ENCODE measurements around the gene TMEM185B.

- PRO-cap, 2 experiments = no peak in any of the 2 experiments
These were observed 39.4 kb downstream of the STEAP3 start for GRCh38 chr2:119262937-119263602.

GRCh38 chr2:119264705-119265601 lies 41.3 kb downstream of the STEAP3 start:
- PRO-cap, 2 experiments = no peak in any of the 2 experiments

DNA sequence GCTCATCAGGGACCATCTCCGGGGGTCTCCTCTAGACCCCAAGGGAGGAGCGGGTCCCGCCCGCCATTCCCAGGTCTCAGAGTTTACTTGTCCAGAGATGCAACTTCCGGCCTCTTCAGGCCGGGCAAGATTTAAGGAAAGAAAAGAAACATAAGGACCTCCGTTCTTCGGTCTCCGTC lies 240 bp downstream of the C2orf76 start:
- PRO-cap, 2 experiments = no peak in any of the 2 experiments

DNA sequence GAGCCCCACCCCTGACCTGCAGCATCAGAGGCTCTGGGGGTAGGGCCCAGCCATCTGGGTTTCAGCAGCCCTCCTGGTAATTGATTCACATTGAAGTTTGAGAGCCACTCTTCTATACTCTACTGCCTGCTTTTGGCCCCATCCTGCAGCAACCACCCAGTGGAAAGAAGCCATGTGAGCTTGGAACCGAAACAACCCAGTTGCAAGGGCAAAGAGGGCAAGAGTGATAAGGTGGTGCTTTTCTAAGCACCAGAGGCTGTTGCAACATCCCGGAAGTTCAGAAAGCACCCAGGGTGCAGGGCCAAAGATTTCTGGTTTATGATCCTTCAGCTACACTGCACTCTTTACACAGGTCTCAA lies 29.1 kb upstream of the TMEM37 start:
- PRO-cap, 2 experiments = no peak in any of the 2 experiments

DNA sequence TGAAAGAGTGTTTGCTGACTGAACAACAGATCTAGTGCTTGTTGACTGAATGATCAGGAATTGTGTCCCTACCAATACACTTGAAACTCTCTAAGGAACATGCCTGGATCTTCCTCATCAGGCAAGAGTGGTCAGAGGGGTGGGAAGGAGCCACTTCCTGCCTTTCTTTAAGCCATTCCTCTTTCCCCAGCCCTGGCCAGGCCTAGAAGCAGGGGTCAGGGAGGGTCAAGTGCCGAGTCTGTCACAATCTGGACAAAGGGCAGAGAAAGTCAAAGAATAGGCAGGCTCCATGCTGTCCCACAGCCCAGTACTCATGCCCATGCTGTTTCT lies 3.0 kb upstream of the TMEM37 start:
- PRO-cap, 2 experiments = no peak in any of the 2 experiments

DNA sequence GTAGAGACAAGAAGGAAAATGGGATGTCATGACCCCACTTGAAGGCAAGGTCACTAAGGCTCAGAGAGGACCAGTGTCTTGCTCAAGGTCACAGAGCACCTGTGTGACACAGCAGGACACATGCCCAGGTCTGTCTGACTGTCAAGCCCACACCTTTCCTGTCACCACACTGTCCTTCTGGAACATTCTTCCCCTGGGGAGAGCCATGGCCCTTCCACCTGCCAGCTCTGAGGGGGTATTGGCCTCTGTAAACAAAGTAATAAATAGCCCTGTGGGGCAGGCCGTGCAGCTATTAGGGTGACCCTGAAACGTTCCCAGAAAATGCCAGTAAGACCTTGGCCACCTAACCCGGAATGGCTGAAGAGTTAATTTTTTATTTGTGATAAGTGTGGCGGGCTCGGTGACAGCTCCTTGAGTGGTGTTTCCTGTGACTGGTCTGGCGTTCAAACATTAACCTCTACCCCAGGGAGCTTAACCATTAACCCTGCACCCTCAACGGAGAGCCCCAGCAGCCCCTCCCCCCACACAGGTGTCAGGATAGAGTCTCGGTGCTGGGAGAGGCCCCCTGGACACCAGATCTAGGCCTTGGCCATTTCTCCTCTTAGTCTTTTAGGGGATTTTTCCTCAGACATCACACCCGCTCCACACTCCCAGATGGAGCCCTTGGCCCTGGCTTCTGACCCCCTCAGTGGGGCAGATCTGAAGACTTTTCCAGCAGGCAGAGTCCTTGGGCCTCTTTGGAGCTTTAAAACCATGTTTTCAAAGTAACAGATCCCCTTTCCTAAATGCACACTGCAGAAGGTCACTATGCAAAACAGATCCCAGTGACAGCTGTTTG lies 36.7 kb downstream of the SCTR start:
- PRO-cap, 2 experiments = no peak in any of the 2 experiments

GRCh38 chr2:119699179-119699900 lies 20.3 kb downstream of the TMEM177 start:
- PRO-cap, 2 experiments = no peak in any of the 2 experiments

DNA sequence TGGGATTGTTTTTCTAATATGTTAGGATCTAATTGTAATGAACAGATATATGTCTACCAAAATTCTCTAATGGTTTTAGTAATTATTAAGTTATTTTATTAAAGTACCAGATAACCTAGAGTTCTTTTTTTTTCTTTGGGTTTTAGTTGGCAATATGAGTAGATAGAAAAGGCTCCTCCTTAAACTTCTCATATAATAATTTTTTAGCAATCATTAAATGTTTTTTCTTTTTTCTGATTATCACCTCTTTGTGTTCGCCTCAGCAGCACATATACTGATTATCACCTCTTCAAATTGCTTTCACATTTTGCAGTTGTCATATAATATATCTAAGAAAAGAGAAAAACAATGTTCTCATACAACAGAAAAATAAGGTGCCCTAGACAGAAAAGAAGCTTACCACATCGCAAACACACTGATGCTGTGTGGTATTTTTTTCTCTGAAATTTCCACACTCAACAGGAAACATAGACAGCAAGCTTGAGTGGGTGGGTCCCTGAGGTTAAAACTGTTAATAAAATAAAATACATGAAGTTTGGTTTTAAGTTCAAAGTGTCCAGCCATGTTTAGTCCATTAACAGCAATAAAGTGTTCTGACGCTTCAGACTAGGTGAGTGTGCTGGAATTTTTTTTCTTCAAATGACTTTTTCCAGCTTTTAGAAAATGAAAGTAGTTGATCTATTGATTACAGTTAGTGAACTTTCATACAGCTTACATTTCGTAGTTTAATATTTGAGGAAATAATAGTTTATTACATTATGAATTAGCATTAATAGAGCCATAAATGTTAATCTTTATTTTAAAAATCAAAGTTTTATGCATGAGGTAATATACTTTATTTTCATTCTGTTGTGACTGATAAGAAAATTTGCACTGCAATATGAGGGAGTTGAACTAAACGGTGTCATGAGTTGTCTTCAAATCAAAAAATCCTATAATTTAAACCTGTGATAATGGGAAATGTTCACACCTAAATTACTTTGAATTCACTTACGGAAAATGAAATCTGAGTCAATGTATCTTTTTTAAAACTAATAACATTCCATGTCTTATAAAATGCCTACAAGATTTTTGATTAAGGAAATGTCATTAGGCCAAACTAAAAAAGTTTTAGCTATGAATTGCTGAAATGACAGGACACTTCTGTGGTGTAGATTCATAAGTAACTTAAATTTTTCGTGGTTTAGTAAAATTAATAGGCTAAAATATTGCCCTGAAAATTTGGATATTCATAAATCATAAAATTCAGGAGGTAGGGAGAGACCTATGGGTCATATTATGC lies 83.2 kb upstream of the EPB41L5 start:
- PRO-cap, 2 experiments = no peak in any of the 2 experiments

GRCh38 chr2:120014461-120015004 lies 1.7 kb downstream of the EPB41L5 start:
- PRO-cap, 2 experiments = no peak in any of the 2 experiments

DNA sequence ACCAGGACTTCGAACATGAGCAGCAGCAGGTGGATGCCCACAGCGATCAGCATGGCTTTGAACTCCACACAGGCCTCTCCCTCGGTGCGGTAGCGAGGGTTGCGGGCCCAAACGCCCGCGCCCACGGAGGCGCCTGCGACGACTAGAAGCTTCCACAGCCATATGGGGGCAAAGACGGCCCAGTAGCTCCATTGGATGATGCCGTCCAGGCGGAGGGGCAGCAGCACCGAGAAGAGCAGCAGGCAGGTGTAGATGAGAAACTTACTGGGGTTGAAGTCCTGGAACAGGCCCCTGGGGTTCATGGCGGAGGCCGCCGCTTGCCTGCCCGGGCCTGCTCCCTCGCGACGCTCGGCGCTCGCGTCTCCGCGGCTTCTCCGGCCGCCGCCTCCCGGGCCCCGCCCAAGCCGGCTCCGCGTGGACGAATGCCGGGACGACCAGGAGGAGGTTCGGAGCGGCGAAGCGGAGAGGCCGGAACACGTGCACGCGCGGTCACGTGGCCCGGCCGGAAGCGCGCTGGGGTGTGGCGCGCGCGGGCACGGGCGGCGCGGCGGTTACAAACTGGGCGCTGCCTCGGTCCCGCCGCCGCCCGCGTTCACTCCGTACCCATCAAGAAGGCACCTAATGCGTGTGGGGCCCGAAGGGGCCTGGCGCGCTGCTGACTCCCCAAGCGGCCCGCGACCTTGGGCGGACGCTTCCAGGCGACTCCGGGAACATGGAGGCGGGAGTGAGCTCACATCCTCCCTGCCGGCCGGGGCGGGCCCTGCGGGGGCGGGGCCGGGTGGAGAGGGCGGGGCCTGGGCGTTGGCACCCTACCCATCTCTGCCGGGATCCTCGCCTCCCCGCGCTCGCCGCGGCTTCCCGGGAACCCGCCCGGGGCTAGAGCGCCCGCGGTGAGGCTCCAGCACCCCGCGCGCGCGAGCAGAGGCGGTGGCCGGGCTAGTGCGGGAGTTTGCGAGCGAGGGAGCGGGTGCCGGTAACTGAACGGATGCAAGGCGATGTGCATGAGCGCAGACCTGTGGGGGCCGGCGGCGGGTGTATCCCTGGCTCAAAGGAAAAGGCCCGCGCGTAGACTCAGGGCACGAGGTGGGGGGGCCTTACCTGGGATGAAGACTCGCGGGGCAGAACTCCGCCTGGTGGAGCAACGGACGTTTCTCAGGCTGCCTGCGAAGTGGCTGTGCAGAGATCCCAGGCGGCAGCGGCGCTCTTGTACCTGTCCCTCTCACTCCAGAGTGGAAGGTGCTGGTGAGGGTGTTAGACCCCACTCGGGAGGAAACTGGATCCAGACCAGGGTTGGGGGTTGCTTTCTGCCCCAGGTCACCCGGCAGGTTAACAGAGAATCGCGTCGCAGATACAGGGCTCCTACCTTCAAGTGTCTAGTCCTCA lies at the start of gene TMEM185B:
TSS of gene TMEM185B (minus strand) at position 726 of the 1,383 bp plus-strand sequence.
- PRO-cap, 2 experiments = peak in 2 of 2 experiments; most common plus-strand start position 521 of the sequence (in 2); most common minus-strand start position 706 of the sequence (in 2)

- PRO-cap, 2 experiments = no peak in any of the 2 experiments
These were observed 6.6 kb upstream of the RALB start for GRCh38 chr2:120245936-120246491.

DNA sequence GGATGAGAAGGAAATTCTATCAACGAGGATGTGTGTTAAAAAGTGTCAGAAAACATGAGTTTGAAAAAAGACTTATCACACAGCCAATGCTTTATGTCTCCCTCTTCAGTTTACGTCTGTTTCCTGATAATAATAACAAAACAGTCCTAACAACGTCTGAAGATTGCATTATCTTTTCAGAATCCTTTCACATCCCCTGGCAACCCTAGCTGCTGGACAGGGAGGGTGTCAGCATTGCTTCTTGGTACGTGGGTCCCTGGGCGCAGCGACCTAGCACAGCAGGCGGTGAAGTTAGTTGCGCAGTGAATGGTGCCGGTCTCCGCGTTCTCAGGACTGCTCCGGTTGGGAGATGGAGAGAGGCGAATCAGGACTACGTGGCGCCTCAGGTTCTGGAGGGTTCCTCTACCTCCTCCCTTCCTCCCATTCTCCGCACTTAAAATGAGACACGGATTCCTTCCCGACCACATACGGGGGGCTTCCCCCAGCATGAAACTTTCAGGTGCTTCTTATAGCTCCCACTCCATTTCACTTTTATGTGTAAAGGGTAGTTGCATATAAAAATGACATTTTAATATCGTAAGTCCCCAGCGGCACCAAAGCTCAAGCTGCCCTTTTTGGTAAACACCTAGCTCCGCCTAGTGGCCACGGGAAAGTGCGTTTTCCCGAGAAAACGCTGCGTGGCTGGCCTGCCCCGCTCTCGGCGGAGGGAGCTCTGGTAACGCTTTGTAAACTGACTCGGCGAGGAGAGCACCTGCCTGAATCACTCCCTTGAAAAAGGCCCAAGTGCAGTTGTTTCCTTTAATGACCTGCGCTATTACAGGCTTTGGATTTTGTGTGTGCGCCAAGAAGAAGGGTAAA lies 33.0 kb upstream of the INHBB start:
- PRO-cap, 2 experiments = peak in 1 of 2 experiments; most common plus-strand start position 726 of the sequence (in 1)

DNA sequence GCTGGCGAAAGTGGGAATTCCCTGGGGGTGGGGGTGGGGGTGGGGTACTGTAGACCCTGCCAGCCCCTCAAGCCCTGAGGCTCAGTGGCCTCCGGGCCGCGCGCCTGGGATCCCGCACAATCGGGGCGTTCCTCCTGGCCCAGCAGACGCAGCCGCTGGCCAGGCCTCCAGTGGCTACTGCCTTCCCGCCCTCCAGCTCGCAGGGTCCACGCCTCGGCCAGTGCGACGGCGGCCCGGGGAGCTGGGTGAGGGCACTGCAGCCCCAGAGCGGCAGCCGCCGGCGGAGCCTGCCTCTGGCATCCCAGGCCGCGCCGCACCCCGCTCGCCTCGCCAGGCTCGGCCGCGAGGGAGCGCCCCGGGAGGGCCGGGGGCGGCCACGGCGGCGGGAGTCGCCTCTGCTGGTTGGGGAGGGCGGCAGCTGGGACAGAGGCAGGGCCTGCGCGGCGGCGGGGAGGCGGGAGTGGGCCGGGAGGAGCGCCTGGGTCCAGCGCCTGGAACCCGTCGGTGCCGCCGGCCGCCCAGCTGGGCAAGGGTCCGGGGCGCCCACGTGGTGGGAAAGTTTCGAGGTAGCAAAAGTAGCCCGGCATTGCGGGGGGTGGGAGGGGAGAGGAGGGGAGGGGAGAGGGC lies 1.7 kb upstream of the INHBB start:
- PRO-cap, 2 experiments = peak in 2 of 2 experiments; most common plus-strand start position 84 of the sequence (in 1); most common minus-strand start position 329 of the sequence (in 1)

GRCh38 chr2:120740352-120740781 lies 4.7 kb downstream of the GLI2 start:
- PRO-cap, 2 experiments = no peak in any of the 2 experiments

GRCh38 chr2:120741239-120742464 lies 6.0 kb downstream of the GLI2 start:
- PRO-cap, 2 experiments = peak in 1 of 2 experiments; most common plus-strand start chr2:120741671 (in 1)

DNA sequence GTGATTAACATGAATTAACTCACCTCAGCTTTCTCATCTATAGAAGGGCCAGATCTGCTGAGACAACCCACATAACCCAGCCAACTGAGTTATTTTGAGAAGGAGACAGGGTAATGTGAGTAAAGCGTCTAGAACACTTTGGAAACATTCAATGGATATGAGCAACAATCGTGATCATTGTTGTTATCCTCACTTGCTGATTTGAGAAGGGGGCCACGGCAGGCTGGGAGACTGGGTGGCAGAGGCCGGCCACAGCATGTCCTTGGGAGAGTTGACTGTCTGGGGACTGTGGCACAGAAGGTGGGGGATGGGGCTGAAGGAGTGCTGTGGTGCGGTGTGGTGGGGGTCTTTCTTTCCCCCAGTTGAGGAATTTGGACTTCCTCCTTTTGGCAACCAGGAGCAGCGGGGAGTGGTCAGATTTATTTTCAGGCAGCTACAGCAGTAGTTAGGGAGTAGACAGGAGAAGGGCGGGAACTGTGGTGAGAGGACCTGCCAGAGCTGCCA lies 197.0 kb downstream of the GLI2 start:
- PRO-cap, 2 experiments = no peak in any of the 2 experiments

GRCh38 chr2:121256711-121257460 lies 28.1 kb downstream of the TFCP2L1 start:
- PRO-cap, 2 experiments = no peak in any of the 2 experiments

DNA sequence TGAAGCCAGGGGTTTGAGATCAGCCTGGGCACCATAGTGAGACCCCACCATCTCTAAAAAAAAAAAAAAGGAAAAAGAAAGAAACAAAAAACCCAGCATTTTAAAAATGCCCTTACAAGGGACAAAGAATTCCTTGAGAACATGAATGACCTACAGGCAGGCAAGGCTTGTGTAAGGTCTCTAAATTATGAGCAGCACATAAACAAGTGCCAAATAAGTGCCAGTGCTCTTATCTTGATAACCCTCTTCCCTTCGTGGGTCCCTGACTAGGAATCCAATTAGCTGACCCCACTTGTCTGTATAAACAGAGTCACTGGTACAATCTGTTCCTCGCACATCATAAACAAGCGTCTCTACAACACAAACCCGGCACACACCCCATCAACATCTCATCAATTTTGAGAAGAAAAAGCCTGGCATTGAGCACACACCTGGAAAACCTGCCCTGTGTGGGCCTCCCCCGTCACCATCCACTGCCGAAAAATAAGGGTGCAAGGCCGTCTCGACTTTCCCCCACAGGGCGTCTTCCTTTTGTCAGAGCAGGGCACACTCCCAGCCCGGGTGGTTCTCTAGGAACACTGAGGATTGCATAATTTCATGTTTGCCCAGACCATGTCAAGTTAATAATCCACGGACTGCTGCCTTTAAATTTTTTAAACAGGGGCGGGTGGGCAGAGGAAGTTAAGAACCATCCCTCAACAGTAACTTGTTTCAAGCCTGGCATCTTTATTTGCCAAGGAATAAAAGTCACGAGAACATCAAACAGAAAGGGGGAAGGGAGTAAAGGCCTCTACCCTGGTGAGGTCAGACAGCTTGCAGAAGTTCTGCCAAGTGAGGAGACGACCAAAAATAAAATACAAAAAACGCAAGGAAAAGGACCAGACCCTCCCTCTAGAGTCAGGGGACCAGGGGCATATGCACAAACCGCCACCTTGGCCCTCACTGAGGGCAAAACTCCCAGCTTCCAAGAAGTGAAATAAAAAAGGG lies 2.2 kb downstream of the TFCP2L1 start:
- PRO-cap, 2 experiments = no peak in any of the 2 experiments

- PRO-cap, 2 experiments = no peak in any of the 2 experiments
These were observed 8.4 kb upstream of the TFCP2L1 start for GRCh38 chr2:121293428-121293823.

- PRO-cap, 2 experiments = no peak in any of the 2 experiments
These were observed 50.8 kb upstream of the TFCP2L1 start for GRCh38 chr2:121335804-121336288.

Data from heart right ventricle (tissue), 2 donors.